Measurements from ENCODE around the gene BCO1.

GRCh38 chr16:81045532-81046167 is 10.0 kb downstream of the ATMIN start:
- PRO-cap, 4 experiments: no peak in any of the 4 experiments
- RAMPAGE, long total RNA, 2 experiments: no peak in any of the 2 experiments
- RRBS: no CpG with 5 or more reads among the region's 11 CpGs

DNA sequence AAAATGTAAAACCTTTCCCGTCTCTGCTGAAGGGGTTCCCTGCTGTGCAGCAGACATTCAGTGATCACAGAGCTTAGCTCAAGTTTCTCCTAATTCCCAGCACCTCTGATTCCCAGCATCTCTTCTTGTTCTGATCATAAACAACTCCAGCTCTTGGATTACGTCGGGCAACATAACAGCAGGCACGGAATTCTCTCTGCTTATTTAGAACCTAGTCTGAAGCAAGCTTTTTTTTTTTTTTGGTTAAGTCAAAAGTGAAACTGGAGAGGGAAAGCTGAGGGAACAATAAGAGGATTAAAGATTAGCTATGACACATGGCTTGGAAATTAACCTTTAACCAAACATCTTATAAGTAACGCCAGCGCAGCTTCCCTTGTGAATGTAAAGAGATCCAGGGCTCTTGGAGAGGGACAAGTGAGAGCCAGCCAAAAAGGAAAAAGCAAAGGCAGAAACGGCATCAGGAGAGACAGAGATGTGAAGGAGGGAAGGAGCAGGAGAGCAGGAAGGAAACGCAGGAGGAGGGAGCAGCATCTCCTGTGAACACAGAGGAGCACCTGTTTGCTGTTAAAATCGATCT is at the start of gene BCO1:
Gene BCO1 (plus strand): TSS at position 376 of the 577 bp plus-strand sequence.
- PRO-cap, 4 experiments: peak in 1 of 4 experiments; most common plus-strand start position 378 of the sequence (in 1); most common minus-strand start position 132 of the sequence (in 1)
- RAMPAGE, long total RNA, 2 experiments: no peak in any of the 2 experiments
- RRBS: no CpG with 5 or more reads among the region's 9 CpGs

- PRO-cap, 4 experiments: no peak in any of the 4 experiments
- RAMPAGE, long total RNA, 2 experiments: no peak in any of the 2 experiments
- RRBS: no CpG with 5 or more reads among the region's 4 CpGs
These were observed 28.1 kb downstream of the BCO1 start for GRCh38 chr16:81266648-81266909.

- PRO-cap, 4 experiments: no peak in any of the 4 experiments
- RAMPAGE, long total RNA, 2 experiments: no peak in any of the 2 experiments
- RRBS: no CpG with 5 or more reads among the region's 16 CpGs
These were observed 28.9 kb upstream of the CMIP start for GRCh38 chr16:81415646-81416216.

GRCh38 chr16:81442495-81443431 is 1.8 kb upstream of the CMIP start:
- PRO-cap, 4 experiments: no peak in any of the 4 experiments
- RAMPAGE, long total RNA, 2 experiments: no peak in any of the 2 experiments
- RRBS: no CpG with 5 or more reads among the region's 6 CpGs

GRCh38 chr16:81521976-81522874 is 77.6 kb downstream of the CMIP start:
- PRO-cap, 4 experiments: no peak in any of the 4 experiments
- RAMPAGE, long total RNA, 2 experiments: no peak in any of the 2 experiments
- RRBS: no CpG with 5 or more reads among the region's 11 CpGs

DNA sequence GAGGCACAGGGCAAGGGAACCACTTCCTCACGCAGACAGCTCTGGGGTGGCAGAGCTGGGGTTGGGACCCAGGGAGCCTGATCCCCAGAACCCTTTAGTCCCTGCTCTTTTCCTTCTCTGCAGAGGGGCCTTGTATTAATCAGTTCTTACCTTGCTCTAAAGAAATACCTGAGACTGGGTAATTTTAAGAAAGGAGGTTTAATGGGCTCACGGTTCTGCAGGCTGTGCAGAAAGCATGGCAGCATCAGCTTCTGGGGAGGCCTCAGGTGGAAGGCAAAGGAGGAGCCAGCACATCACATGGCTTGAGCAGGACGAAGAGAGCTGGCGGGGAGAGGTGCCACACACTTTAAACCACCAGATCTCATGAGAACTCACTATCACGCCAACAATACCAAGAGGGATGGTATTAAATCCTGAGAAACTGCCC is 137.1 kb downstream of the CMIP start:
- PRO-cap, 4 experiments: no peak in any of the 4 experiments
- RAMPAGE, long total RNA, 2 experiments: no peak in any of the 2 experiments
- RRBS: no CpG with 5 or more reads among the region's 5 CpGs

DNA sequence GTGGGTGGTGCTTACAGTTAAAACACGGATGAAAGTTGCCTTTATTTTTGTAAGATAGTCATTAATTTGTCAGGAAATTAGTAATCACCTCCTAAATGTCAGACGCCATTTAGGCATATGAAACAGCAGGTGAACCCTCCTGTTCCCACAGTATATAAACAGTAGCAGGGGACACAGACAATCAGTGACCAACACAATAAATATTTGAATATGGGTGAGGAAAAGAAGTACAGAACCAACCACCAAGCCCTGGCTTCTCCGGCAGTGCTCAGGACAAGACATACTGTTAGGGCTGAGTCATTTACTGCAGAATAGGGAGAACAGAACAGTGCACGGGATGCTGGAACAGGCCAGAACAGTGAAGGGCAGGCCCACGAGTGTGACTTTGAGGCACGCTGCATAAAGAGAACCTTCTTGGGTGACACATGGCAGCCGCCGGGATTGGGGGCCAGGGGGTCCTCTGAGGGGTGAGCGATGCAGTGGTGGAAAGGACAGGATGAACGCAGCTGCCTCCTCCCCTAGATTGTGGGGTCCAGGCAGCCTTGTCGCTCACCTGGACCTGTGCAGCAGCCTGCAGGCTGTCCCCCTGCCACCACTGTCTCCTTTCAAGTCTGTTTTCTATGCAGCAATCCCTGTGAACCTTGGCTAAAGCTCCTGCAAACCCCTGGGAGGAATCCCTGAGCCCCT is 160.4 kb downstream of the CMIP start:
- PRO-cap, 4 experiments: no peak in any of the 4 experiments
- RAMPAGE, long total RNA, 2 experiments: no peak in any of the 2 experiments
- RRBS: no CpG with 5 or more reads among the region's 11 CpGs

GRCh38 chr16:81654945-81656125 is 123.8 kb upstream of the PLCG2 start:
- PRO-cap, 4 experiments: peak in 2 of 4 experiments; most common plus-strand start chr16:81655342 (in 2)
- RAMPAGE, long total RNA, 2 experiments: no peak in any of the 2 experiments
- RRBS: no CpG with 5 or more reads among the region's 23 CpGs

DNA sequence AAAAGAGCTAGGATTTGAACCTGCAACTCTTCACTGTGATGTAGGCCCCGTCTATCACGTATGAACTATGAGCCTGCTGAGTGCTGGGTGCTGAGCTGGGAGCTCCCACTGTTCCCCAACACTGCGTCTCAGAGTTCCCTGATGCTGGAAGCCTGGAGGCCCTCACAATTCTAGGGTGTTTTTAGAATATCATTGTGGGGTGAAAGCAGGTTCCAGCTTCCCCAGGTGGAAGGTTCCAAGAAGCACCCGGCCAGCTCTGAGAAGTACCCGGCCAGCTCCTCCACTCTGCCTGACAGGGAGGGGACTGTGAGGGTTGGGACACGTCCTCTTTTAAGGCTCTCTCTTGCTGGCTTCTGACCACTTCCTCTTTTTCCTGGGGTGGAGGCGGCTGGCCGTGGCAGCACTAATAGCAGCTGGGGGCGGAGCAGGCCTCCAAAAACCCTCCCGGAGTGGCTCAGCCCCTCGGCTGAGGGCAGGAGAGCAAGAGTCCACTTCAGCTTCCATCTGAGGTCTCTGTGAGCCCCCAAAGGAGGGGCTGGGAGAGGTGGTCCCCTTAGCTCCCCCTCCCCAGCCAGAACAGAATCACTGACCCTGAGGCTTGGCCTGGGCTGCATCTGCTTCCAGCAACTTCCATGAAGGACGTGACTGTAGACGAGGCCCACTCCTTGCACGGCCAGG is 26.9 kb upstream of the PLCG2 start:
- PRO-cap, 4 experiments: peak in 1 of 4 experiments; most common plus-strand start position 457 of the sequence (in 1); most common minus-strand start position 306 of the sequence (in 1)
- RAMPAGE, long total RNA, 2 experiments: no peak in any of the 2 experiments
- RRBS: no CpG with 5 or more reads among the region's 14 CpGs

DNA sequence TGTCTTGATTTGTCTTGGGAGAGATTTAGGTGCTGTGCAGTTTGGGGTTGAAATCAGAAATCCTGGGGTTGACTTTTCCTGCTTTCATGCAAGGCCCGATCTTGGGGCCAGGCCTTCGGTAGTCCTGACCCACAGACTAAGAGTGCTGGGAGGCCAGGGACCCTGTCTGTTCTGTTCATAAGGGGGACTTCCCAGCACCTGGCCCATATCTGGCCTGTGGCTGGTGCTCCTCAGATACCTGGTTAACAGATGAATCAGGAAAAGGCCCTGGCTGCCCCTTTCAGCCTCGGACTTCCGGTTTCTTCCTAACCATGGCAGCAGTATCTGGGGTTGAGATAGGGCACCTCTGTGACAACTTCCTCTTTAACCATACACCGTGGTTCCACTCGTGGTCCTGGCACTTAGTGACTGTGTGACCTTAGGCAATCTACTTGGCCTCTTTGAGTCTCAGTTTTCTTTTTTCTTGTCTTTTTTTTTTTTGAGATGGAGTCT is 18.3 kb downstream of the PLCG2 start:
- PRO-cap, 4 experiments: no peak in any of the 4 experiments
- RAMPAGE, long total RNA, 2 experiments: no peak in any of the 2 experiments
- RRBS: no CpG with 5 or more reads among the region's 6 CpGs

DNA sequence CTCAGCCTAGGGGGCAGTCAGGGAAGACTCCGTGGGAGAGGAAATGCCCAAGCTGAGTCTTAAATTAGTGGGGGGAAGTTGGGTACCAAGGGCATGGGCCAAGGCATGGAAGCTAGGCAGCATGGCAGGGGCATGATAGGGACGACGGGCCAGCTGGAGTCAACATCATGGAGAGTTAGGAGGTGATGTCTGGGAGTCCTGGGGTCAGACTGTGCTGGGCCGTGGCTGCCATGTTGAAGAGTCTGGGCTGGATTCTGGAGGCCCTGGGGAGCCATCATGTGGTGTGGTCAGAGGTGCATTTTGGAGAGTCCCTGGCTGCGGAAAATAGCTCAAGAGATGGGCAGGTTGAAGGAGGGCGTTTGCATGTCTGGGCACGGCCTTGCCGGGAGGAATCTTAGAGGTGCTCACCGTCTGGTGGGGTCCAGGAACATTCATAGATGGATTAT is 85.2 kb downstream of the SDR42E1 start:
- PRO-cap, 4 experiments: no peak in any of the 4 experiments
- RAMPAGE, long total RNA, 2 experiments: no peak in any of the 2 experiments
- RRBS: no CpG with 5 or more reads among the region's 9 CpGs

DNA sequence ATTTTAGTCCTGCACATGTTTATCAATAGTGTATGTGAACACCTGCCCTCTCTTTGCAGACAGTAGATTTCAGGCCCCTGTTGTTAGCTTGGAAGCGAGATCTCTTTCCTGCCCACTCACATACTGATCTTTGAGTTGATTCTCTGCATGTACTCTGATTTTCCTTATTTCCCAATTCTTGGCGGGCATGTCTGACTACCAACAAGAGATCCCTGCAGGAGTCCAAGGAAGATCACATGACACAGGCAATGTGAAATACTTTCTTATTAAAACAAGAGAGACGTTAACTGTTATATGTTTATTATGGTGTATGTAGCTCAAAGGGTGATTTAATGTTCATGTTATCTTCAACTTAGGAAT is 31.9 kb downstream of the HSD17B2 start:
- PRO-cap, 4 experiments: no peak in any of the 4 experiments
- RAMPAGE, long total RNA, 2 experiments: no peak in any of the 2 experiments
- RRBS: no CpG with 5 or more reads among the region's 3 CpGs

DNA sequence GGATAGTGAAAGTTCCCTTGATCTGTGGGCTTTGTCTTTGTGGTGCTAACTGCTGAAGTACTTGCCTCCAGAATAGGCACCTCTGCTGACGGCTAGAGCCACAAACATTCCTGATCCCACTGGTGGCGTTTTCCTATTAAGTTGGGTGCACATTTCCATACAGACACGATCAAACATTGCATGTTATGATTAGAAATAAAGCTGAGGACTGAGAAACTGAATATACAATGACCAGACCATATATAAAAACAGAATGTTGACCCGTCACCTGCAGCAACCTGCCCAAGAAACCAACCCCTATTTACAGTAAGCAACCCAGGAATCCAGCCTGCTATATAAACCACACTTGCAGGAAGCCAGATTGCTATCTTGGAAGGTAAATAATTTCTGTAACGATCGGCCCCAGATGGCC is 31.7 kb downstream of the MPHOSPH6 start:
- PRO-cap, 4 experiments: no peak in any of the 4 experiments
- RAMPAGE, long total RNA, 2 experiments: no peak in any of the 2 experiments
- RRBS: no CpG with 5 or more reads among the region's 6 CpGs

DNA sequence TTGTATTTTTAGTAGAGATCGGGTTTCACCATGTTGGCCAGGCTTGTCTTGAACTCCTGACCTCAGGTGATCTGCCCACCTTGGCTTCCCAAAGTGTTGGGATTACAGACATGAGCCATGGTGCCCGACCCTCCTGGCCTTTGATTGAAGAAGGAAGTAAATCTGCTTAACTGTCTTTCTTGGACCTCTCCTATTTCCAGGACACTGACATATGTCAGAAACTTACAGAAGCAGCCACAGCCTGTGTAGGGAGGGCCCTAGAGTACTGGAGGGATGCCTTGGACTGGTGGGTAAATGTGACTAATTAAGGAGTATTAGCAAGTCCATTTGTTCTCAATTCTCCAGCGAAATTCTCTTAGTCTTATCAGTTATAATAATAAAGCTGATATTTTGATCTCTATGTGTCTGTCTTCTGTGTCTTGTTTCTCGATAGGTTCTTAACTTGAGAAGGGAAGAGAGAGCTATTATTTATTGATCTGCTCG is 25.1 kb upstream of the MPHOSPH6 start:
- PRO-cap, 4 experiments: no peak in any of the 4 experiments
- RAMPAGE, long total RNA, 2 experiments: no peak in any of the 2 experiments
- RRBS: no CpG with 5 or more reads among the region's 5 CpGs

- PRO-cap, 4 experiments: no peak in any of the 4 experiments
- RAMPAGE, long total RNA, 2 experiments: no peak in any of the 2 experiments
- RRBS: no CpG with 5 or more reads among the region's 7 CpGs
These were observed 2.1 kb downstream of the CDH13 start for GRCh38 chr16:82628712-82629349.

DNA sequence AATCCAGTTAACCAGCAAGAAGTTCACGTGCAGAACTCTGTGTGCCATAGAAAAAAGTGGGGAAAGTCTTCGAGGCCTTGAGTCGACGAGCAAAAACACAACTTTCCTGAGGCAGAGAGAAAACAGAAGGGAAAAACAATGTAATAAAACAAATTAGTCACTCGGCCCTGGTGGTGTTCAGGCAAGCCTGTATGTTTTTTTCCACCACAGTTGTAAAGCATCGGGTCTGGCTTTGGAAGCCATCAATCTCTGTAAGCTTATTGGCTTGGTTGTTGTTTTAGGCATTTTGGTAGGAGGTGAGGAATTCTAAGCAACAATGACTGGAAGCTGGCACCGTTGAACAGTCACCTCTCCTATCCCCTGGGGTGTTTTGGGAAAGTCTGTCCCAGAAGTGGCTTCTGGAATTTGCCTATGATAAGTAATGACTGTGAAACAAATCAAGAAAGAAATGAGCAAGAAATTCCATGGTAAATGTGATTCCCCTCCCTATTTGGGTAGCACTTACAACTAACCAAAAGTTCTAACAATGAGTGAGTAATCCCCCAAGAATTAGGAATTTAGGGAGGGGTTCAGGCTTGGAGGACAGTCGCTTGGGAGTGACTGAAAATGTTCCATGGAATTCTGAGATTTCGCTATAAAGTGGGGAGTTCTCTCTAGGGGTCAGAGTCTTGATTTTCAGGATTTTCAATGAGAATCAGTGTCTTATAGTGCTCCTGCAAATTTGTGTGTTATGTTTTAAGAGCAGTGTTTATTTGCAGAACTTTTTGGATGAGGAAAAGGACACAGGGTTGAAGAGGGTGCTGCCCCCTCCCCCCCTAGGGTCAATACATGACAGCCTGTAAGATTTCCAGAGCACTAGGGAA is 2.9 kb downstream of the CDH13 start:
- PRO-cap, 4 experiments: peak in 3 of 4 experiments; most common plus-strand start position 160 of the sequence (in 2); most common minus-strand start position 58 of the sequence (in 3)
- RAMPAGE, long total RNA, 2 experiments: start-site peak on the plus strand in 1 of 2 experiments, centred at position 702 of the sequence, 9 reads per replicate
- RRBS: no CpG with 5 or more reads among the region's 9 CpGs

DNA sequence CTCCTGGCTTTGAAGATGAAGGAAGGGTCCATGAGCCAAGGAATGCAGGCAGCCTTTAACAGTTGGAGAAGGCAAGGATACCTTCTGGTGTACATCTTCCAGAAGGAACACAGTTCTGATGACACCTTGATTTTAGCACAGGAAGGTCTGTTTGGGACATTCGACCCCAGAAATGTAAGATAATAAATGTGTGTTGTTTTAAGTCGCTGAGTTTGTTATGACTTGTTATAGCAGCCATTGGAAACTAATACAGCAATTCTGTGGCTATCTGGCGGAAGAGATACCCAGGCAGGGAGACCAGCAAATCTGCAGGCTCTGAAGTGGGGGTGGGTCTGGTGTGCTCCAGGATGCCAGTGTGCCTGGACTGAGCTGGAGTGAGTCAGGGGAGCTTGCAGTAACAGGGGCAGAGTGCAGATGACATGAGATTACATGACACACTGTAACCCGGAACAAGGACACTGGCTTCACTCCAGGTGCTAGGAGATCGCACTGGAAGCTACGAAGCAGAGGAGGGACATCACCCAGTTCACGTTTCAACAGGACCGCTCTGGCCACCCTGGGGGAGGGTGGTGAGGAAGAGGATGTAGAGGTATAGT is 475.4 kb downstream of the CDH13 start:
- PRO-cap, 4 experiments: no peak in any of the 4 experiments
- RAMPAGE, long total RNA, 2 experiments: no peak in any of the 2 experiments
- RRBS: no CpG with 5 or more reads among the region's 8 CpGs

- PRO-cap, 4 experiments: no peak in any of the 4 experiments
- RAMPAGE, long total RNA, 2 experiments: start-site peak on the plus strand in 1 of 2 experiments, at chr16:83919068-83919347 at its widest, 36 reads per replicate
- RRBS: no CpG with 5 or more reads among the region's 16 CpGs
These were observed 20.2 kb downstream of the MLYCD start for GRCh38 chr16:83918794-83919753.

DNA sequence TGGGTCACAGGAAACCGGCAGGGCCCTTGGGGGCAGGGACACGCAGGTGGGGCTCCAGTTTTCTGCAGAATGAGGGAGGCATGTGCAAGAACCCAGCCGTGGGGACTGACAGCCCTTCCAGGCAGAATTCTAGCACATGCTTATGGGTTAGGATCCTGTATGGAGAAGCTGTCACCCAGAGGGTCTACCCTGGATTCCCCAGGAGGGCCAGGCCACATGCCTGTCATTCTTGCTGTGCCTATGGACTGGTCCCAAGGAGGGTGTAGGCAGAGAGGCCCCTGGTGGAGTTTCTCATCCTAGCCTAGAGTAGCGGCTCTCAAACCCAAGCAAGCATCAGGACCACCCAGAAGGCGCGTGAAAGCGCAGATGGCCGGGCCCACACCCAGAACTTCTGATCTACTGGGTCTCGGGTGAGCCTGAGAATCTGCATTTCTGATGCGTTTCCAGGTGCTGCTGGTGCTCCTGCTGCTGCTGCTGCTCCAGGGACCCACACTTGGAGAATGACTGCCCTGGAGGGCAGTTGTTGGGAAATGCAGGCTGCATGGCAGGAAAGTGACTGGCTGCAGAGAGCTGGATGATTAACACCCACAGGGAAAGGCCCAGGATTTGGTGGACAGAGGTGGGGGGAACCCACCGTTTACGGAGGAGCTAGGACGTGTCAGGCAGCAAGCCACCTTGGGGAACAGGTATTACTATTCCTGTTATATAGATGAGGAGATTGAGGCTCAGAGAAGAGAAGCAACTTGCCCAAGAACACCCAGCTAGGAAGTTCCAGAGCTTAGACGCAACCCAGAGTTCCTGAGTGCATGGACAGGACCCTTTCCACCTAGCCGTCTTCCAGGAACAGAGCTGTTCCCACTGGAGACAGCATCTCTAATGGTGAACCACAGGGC is 9.4 kb upstream of the OSGIN1 start:
- PRO-cap, 4 experiments: no peak in any of the 4 experiments
- RAMPAGE, long total RNA, 2 experiments: no peak in any of the 2 experiments
- RRBS: no CpG with 5 or more reads among the region's 15 CpGs